Metastatic Lung Carcinoma in the Adrenal Gland (tissue), 1 donor: ENCODE measurements around a stretch of chr17.

GRCh38 chr17:48600252-48601006 is 4.4 kb downstream of the HOXB6 start:
- PRO-cap: no peak

DNA sequence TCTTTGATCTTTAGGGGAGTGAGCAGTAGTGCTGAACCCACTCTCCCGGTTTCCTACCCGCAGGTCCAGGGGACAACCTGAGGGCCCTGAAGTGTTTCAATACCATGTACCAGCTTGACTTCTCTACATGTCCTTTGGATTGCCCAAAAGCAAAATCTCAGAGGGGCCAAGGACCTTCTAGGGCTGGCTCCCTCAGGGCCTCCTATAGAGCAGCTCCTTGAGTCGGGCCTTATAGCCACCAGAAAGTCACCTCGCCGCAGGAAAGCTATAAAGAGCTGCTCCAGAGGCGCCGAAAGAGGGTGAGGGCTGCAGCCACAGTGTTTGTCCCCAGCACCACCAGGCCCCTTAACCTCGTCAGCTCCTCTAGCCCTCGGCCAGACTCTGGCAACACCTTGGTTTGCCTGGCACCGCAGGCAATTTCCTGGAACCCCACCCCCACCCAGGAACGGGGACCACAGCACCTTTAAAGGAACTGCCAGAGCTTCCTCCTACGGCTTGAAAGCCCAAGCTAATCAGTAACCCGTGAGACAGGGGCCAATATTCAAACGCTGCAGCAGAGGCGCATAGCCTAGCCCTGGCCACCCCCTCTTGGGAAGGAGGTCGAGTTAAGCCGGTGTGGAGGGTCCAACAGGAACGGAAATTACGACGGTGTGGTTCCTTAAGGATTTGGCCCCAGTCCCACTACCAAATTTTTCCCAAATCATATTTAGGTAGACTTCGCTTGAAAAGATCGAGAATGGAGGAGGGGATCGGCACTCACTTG is 3.2 kb downstream of the HOXB6 start:
- PRO-cap: bidirectional peak, plus-strand start at position 544 of the sequence, minus-strand start at position 383 of the sequence

DNA sequence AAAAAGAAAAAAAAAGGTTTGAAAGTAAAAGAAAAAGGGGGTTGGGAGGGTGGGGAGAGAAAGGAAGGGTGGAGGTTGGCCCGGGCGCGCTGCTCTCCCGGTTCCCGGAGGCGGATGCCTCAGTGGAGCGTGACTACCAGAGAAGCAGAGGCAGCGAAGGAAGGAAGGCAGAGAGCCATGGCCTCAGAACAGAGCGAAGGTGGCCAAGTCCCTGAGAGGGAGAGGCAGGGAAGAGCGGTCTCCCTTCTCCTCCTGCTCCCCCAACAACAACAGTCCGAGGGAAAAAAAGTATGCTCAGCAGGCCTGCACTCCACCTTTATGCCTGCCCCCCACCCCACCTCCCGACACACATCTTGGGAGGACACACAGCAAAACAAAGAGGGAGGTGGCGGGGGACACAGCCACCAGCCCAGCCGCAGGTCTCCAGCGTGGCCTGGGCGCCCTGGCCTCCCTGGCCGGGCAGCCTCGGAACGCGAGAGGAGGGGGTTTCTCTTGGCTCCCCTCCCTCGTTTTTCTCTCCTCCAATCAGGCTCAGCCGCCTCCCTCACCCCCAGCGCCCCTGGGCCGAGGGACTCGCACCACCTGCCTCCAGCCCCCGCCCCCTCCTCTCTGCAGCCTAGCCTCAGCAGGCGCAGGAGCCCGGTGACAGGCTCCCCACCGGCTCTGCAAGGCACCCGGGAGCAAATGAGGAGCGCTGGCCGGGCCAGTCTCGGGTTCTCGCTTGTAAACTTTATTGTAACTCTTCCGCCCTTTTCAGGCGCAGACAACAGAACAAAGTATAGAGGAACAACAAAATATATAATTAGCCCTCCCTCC is 1.0 kb upstream of the HOXB7 start:
- PRO-cap: bidirectional peak, plus-strand start at position 147 of the sequence, minus-strand start outside the sequence; bidirectional peak, plus-strand start at position 376 of the sequence, minus-strand start at position 262 of the sequence; bidirectional peak, plus-strand start at position 673 of the sequence, minus-strand start at position 425 of the sequence

DNA sequence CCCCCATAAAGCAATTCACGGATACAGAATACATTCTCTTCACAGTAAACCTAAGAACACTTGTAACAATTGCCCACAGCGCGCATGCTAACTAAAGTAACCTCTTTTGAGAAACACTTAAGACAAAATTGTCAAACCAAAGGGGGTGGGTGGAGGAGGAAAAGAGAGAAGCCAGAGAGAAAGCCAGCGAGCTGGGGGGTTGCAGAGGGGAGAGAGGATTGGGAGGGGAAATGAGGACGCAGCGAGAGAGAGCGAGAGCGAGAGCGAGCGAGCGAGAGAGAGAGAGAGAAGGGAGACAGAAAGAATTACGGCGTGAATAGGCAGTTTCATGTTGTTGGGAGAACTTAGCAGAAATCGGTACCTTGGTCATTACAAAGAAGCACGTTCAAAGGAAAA is 1.6 kb upstream of the HOXB7 start:
- PRO-cap: unidirectional peak, plus-strand start at position 139 of the sequence

- PRO-cap: no peak
Observed at GRCh38 chr17:48630303-48630788, 4.2 kb upstream of the HOXB9 start.

DNA sequence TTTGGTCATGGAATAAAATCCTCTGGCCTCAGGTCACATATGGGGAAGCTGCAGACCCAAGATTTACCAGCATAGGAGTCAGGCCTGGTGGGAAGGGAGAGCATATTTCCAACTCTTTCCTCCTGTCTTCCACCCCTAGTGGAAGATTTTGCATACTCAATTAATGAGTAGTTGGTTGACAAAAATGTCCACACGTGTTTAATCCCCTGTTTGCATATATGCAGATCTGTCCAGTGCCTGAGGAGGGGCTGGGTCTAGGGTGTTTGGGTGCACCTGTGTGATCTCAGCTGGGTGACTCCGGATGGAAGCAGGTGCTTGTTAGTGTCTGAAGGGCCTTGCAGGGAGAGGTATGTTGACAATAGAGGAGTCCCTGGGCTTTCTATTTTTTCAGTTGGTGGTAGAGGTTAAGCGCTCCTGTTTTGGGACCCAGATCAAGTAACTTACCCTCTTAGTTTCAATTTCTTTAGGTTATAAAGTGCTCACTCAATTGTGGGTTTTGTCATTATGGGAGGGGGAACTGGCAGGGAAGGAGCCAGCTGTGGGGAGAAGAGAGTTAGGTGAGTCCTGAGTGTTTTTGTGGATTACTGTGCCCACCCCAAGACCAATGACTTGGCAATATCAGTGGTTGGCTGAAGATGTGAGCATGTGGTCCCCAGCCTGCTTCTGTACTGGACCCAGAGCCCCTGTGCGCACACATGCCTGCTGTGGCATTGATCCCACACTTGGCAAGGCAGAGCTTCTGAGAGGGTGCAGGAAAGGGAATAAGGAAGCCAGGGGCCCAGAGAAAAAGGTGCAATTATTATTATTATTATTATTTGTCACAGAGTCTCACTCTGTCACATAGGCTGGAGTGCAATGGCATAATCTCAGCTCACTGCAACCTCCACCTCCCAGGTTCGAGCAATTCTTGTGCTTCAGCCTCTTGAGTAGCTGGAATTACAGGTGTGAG is 1.5 kb downstream of the PRAC1 start:
- PRO-cap: no peak

DNA sequence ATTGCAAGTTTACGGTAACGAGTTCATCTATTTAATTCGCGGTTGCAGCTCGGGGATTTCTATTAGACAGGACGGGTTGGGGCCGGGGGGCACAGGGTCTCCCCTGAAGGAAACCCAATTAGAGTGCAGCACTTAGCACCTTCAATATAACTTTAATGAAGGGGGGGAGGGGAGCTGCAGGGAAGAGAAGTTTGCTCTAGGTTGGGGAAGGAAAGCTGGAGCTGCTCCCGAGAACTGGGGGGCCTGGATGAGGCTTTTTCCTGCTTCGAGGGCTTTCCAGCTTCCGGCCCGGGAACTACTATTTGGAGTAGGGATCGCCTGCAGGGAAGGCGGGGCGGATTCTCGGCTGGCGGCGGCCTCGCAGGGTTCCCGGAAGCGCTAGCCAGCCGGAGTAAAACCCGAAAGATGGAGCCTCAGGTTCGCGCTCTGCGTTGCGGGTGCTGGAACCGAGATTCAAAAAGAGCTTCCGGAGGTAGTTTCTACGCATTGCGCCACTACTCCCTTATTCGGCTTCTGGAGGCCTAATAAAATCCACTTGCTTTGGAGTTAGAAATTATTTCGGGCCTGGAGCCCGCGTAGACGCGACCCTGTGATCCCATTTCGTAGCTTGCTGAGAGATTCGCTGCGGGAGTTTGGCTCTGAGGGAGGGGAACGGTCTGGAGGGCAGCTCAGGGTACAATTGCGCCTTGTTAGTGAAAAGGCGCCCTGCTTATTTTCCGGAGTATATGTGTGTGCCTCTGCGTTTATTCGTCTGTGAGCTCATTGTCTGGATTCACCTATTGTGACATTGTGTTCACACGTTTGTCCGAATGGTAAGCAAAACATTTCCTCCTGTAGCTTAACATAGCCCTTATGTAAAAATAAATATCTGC is 551 bp downstream of the PRAC2 start:
- PRO-cap: bidirectional peak, plus-strand start at position 394 of the sequence, minus-strand start at position 285 of the sequence

DNA sequence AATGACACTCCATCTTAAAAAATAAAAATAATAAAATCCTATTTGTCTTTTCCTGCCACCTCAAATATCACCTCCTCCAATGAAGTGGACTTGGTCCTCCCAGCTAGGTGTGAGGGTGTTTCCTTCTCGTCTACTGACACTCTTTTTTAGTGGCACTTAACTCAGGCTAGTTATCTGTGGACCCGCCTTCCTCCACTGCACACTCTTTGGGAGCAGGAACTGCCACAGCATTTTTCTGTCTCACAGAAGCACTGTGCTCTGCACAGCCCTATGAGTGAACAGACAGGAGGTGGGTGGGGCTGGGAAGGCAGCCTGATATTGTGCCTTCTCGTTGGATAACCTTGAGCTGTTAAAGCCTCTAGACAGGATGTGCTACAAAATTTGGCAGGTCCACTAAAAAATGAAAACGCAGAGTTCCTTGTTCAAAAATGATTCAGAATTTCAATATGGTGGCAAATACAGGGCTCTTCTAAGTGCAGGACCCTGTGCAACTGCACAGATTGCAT is 31.9 kb upstream of the HOXB13 start:
- PRO-cap: no peak

DNA sequence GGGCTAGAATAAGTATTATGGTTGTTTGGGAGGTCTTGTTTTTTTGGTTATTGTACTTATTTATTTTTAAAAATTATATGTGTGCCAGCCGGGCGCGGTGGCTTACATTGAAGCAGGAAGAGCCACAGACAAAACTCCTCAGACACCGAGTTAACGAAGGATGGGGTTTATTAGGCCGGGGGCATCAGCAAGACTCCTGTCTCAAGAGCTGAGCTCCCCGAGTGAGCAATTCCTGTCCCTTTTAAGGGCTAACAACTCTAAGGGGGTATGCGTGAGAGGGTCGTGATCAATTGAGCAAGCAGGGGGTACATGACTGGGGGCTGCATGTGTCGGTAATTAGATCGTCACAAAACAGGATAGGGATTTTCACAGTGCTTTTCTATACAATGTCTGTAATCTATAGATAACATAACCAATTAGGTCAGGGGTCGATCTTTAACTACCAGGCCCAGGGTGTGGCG is 7.1 kb downstream of the CALCOCO2 start:
- PRO-cap: no peak

- PRO-cap: no peak
Observed at GRCh38 chr17:48910204-48910872, 2.1 kb downstream of the UBE2Z start.

- PRO-cap: unidirectional peak, minus-strand start at chr17:48998006
Observed at GRCh38 chr17:48997694-48998157, 541 bp downstream of the IGF2BP1 start.

- PRO-cap: no peak
Observed at GRCh38 chr17:49013176-49013619, 16.0 kb downstream of the IGF2BP1 start.

GRCh38 chr17:49224432-49225461 is 5.8 kb downstream of the PHOSPHO1 start:
- PRO-cap: no peak

- PRO-cap: no peak
Observed at GRCh38 chr17:49338697-49339245, 23.3 kb downstream of the ZNF652 start.

GRCh38 chr17:49352601-49353058 is 9.4 kb downstream of the ZNF652 start:
- PRO-cap: no peak

- PRO-cap: no peak
Observed at GRCh38 chr17:49438255-49438984, 23.7 kb upstream of the PHB1 start.

GRCh38 chr17:49495710-49496470 is 797 bp downstream of the NGFR start:
- PRO-cap: no peak

DNA sequence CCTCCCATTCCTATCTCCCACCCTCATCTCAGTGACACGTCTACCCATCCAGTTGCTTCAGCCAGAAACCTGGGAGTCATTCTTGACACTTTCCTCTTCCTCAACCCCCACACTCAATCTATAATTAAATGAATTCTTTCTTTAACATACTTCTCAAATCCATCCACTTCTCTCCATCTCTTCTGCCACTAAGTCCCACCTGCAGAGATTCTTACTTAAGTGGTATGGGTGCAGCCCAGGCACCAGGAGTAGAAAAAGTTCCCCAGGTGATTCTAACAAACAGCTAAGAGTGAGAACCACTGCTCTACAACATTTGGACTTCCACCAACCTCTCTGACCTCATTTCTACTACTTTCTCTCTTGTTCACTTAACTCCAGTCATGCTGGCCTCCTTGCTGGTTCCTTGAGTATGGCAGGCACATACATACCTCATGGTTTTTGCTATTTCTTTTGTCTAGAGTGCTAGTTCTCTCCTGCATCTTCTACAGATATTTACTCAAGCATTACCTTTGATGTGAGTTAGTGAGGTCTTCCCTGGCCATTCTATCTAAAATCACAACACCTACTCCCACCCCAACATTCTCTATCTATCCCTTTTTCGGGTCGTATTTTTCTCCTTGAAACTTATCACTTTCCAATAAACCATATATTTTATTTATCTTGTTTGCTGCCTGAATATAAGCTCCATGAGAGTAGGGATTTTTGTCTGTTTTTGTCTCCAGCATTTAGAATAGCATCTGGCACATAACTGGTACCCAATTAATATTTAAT is 17.9 kb downstream of the SPOP start:
- PRO-cap: no peak

GRCh38 chr17:49664583-49665225 is 13.2 kb downstream of the SPOP start:
- PRO-cap: no peak

DNA sequence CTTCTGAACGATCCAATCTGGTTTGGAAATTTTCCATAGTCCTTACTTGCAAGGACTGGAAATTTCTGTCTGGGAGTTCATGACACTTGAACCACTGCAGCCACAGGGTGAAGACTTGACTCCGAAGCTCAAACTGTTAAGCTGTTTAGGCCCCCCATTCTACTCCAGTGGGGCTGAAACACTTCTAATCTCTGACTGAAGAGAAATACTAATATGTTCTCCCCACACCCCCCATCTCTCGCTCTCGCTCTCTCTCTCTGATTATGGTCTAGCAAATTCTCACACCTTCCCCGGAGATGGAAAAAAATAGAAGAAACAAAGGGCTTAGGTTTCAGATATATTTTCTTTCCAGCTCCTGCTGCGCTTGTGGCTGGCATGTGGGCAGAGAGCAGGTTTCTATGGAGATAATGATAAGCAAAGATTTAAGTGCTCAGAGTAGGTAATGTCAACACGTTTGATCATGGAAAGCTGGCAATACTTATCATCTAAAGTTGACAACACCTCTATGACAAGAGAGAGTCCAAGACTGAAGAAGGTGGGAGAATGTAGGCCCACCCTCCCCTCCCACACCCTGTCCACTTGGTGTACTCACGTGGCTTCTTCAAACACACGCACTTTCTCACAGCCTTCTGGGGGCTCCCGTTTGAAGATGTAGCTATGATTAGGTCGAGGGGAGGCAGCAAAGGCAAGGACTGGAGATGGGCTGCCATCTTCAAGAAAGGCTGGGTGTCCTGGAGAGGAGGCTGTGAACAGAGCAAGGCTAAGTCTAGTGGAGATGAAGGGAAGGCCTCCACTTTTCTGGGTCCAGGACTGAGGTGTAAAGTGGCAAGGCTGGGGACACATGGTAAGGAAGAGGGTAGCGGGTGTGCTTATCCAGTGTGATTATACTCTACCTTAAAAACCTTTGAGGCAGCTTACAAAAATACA is 8.1 kb upstream of the SLC35B1 start:
- PRO-cap: no peak